Airway epithelial cell (primary cell): ENCODE measurements around a stretch of chr14.

DNA sequence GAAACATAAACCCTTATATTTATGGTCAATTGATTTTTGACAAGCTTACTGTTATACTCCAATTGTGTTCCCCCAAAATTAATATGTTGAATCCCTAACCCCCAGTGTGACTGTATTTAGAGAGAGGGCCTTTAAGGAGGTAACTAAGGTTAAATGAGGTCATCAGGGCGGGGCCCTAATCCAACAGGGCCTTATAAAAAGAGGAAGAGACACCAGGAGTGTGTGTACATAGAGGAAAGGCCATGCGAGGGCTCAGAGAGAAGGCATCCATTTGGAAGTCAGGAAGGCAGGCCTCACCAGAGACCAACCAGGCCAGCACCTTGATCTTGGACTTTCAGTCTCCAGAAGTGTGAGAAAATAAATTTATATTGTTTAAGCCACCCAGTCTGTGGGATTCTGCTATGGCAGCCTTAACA is 6.5 kb upstream of the VTI1B start:
- RAMPAGE, long total RNA, result no peak

- RAMPAGE, long total RNA, result start-site peak on the plus strand at chr14:67722491-67722498, 74 and 31 reads in 2 replicates
Observed at GRCh38 chr14:67722237-67722822, 20.6 kb downstream of the RDH12 start.

- RAMPAGE, long total RNA, result no peak
Observed at GRCh38 chr14:67728727-67729820, 27.4 kb downstream of the RDH12 start.

DNA sequence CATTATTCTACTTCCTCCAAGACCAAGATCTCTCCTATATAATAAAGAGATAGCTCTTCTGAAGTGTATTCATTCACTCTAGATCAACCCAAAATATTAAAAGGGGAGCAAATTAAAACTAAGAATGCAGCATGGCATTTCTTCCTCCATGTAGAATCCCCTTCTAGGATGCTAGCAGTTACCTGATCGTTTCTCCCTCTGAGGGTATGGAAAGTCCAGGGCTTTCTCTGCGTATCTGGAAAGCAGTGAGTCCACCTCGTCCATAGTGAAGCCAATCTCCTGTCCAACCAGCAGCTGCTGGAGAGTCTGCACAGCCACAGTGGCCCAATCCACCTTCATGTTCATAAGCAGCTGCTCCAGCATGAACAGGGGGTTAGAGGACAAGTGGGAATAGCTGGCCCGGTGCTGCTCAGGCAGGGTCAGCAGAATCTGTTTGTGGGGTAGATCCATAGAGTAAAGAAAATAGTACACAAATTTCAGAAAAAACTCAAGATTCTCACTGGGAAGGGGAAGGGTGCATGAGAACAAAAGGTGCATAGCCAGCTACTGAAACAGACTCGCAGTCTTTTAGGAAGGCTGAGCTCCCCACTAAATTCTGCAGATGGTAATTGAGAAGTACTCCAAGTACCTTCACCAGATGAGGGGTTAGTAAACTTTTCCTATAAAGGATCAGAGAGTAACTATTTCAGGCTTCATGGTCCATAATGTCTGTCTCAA is 40.6 kb downstream of the ZFYVE26 start:
- RAMPAGE, long total RNA, result no peak

DNA sequence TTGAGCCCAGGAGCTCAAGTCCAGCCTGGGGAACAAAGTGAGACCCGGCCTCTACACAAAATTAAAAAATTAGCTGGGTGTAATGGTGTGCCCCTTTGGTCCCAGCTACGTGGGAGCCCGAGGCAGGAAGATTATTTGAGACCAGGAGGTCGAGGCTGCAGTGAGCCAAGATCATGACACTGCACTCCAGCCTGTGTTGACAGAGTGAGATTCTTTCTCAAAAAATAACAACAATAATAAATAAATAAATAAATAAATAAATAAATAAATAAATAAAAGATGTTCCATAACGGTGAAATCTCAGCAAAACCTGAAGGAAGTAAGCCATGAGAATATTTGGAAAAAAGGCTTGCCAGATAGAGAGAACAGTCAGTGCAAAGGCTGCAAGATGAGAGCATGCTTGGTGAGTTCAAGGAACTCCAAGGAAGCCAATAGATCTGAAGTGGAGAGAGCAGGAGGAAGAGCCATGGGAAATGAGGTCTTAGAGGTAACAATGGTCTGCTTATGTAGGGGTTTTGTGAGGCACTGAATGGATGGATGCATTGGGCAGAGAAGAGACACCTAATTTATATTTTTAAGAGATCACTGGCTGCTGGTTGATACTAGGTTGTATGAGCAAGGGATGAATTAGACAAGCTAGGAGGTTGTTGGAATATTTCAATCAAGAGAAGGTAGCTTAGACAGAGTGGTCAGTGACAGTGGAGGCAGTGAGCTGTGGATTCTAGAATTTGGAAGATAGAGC is 176.8 kb downstream of the RAD51B start:
- RAMPAGE, long total RNA, result no peak

DNA sequence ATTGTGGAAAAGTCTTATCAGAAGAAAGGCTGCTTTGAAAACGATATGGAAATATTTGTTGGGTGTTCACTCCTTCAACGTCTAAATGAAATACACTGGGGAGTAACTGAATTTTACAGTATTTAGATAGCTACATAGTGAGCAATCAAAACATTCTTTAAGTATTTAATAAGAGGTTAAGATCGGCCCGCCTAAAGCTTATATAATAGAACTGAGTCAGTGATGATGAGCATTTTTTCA is 228.3 kb downstream of the RAD51B start:
- RAMPAGE, long total RNA, result no peak

DNA sequence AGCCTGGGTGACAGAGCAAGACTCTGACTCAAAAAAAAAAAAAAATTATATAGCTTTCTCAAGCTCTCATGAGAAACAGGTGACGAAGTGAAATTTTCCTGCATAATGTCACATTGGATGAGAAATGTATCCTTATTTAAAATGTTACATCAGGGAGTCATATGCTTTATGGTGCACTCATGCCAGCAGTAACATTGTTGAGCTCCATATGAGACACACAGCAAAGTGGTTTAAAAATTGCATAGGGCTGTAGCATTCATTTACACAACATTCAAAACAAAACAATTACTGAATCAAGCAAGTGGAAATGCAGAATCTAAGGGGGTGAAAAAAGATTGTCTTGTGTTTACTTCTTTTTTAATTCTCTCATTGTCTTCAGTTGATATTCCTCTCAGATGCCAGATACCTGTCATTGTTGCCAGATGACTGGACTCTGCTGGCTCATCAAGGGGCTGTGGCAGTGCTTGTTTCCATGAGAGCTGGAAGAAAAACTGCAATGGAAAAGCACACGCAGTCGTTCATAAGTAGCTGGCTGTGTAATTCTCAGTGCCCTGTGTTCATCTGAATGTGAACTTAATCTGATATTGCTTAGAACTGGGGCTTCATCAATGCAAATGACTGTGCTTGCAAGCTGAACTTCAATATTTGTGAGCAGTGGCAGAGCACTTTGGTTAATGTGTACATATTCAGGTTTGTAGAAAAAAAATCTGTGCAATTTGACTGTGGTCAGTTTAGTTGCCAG is 305.5 kb downstream of the RAD51B start:
- RAMPAGE, long total RNA, result no peak

GRCh38 chr14:68144116-68144808 is 324.7 kb downstream of the RAD51B start:
- RAMPAGE, long total RNA, result no peak

DNA sequence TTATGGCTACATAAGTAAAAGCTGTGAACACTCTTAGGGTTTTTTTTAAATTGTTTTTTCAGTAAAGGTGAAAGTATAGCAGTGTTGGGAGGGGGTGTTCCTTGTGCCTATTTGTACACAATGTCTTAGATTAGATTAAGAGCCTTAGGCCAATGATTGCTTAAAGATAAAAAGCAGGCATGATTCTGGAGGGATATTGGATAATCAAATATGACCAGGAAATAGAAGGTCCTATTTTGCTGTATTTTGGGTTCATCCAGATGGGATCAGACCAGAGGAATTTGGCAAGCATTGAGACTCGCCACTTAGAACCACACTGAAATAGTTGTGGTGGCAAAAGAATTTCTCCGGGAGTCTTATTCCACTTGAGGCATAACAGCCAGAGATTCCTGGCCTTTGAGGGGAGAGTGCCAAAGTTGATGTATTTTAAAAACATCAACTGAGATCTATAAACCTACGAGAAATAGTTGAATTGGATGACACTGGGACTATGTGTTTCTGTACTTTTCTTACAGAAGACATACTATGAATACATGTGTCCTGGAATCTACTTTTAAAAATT is 327.2 kb downstream of the RAD51B start:
- RAMPAGE, long total RNA, result no peak

- RAMPAGE, long total RNA, result no peak
Observed at GRCh38 chr14:68394755-68395294, 398.0 kb downstream of the ZFP36L1 start.

- RAMPAGE, long total RNA, result no peak
Observed at GRCh38 chr14:68403781-68404733, 388.8 kb downstream of the ZFP36L1 start.

- RAMPAGE, long total RNA, result no peak
Observed at GRCh38 chr14:68450007-68450361, 342.9 kb downstream of the ZFP36L1 start.

GRCh38 chr14:68547354-68548047 is 245.4 kb downstream of the ZFP36L1 start:
- RAMPAGE, long total RNA, result no peak

DNA sequence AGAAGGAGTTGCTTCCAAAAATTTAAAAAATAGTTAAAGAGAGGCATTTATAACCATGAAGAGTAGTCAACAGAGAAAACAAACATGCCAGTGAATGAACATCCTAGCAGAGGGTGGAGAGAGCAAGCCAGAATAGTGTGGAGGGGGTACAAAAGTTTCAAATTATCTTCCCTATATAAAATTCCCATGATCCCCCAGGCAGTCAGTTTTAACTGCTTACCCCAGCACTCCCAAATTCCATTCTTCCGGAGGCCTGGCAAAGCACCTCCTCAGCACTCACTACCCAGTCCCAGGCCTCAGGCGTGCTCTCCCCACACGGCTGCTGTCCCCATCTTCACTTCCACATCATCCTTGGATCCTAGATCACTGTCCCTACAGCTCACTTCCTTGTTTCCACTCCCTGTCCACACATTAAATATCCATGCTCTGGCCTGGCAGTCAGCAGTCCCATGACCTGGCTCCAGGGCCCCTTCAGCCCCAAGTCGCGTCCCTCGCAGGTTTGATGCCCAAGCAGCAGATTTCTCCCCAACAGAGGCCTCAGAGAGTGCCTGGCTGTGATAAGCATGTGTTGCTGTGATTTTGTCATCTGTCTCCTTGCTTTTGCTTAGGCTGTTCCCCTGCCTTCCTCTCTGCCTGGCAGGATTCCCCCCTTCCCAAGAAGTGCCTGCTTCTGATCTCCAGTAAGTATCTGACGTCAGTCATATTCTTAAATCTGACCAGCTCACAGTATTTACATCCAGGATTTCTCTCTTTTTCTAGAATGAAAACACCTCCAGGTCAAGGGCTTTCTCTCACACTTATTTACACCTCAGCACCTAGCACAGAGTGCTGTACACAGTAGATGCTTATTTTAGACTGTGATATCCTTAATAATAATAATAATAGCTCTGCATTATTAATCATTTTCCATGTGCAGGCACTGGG is 241.7 kb downstream of the ZFP36L1 start:
- RAMPAGE, long total RNA, result no peak

DNA sequence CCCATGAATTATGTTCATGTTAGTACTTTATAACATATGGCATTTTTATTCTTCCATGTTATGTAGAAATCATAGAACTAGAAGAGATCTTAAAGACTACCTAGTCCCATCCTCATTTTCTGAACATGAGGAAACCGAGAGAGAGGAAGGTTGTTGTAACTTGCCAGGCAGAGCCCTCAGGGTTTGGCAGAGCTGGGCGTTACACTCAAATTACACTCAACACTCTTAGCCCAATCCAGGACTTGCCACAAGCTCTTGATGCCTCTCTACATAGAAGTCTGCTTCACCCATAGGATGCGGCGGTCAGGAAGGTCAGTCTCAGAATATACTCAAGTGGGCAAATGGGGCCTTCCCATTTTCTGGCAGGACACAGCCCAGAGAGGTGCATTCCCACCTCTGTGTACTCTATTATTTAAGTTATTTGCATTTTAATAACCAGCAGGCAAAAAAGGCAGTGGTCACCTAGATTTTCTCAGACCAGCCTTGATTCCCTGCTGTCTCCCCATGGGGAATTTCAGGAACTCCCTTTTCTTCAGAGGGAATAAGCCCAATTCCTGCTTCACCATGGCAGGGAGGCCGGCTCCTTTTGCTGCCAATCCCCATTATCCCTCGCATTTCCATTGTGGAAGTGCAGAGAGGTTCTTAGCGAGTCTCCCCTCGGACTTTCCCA is 208.0 kb downstream of the ZFP36L1 start:
- RAMPAGE, long total RNA, result no peak

DNA sequence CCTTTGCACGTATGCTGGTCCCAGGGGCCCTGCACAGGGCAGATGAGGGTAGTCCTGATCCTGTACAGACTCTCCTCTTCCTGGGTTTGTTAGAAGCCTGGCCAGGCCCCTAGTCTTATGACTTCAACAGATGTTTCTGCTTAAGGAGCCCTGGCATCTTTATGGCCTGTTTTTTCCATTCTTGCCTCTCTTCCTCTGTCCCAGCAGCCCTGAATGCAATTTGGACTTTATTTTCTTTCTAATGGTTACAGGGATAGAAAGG is 203.4 kb downstream of the ZFP36L1 start:
- RAMPAGE, long total RNA, result no peak

DNA sequence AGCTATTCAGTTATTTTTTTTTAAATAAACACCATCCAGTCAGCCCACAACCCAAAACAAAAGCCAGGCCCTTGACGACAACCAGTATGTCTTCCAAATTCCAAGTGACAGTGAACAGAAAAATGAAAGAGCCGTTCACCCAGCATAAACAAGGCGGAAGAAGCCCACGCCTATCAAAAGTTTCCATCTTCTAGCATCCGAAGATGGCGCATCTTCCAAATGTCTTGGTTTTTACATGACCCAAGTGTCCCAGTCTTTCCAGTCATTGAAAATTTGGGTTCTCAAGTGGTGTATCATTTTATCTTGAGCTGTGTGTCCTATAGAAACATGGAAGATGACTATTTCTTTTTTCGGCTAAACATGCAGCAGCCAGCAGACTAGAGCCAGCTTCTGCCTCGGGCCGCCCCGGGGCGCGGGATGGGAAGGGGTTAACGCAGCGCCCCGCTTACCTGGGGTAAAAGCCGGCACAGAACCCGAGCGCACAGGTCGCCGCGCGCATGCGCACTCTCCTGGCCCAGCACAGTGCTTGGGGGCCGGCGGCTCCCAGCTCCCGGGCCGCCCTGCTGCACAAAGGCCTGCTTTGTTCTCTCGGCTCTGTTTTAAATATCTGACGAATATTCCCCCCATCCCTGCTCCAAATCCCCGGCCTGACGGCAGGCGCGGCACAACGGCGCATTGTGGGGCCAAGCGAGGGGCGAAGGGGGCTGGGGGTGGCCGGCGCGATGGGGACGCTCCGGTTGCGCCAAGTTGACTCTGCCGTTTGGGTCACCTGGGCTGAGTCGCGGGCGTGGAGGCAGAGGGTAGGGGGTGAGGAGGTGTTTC is 164.8 kb downstream of the ZFP36L1 start:
- RAMPAGE, long total RNA, result no peak

GRCh38 chr14:68637360-68638172 is 155.3 kb downstream of the ZFP36L1 start:
- RAMPAGE, long total RNA, result no peak

- RAMPAGE, long total RNA, result no peak
Observed at GRCh38 chr14:68741796-68742308, 51.0 kb downstream of the ZFP36L1 start.

DNA sequence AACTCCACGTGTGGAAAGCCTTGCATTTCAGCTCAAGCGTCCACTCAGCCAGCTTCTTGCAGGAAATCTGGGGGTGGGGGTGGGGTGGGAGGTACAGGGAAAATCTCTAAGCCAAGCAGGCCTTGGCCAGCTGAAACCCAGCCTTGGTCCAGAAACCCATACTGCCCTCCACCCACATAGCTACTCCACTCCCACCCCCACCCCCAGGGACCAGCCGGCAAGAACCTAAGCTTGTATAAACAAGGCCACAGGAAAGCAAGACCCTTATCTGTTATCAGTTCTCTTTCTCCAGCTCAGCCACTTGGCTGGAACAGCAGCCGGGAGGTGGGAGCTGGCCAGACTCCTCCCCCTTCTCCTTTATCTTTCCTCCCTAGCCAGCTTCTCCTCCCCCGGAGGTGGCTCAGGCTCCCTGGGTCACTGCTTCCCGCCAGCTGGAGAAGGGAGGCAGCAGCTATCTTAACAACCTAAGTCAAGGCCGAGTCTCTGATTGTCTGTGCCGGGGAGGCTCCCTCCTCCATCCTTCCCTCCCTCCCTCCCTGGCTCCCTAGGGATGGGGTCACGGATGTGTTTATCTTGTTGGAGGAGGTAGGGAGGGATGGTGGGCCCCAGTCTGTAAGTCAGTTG is 30.0 kb downstream of the ZFP36L1 start:
- RAMPAGE, long total RNA, result no peak